Mesenchymal stem cell of the bone marrow (primary cell): ENCODE results near the gene KCTD14.

- CAGE, long polyA plus RNA: no peak
These were observed 3.4 kb downstream of the PAK1 start for GRCh38 chr11:77470299-77471056.

- CAGE, long polyA plus RNA: no peak
These were observed 2.4 kb downstream of the PAK1 start for GRCh38 chr11:77471317-77472148.

- CAGE, long polyA plus RNA: no peak
These were observed 18.6 kb upstream of the AQP11 start for GRCh38 chr11:77570836-77571772.

DNA sequence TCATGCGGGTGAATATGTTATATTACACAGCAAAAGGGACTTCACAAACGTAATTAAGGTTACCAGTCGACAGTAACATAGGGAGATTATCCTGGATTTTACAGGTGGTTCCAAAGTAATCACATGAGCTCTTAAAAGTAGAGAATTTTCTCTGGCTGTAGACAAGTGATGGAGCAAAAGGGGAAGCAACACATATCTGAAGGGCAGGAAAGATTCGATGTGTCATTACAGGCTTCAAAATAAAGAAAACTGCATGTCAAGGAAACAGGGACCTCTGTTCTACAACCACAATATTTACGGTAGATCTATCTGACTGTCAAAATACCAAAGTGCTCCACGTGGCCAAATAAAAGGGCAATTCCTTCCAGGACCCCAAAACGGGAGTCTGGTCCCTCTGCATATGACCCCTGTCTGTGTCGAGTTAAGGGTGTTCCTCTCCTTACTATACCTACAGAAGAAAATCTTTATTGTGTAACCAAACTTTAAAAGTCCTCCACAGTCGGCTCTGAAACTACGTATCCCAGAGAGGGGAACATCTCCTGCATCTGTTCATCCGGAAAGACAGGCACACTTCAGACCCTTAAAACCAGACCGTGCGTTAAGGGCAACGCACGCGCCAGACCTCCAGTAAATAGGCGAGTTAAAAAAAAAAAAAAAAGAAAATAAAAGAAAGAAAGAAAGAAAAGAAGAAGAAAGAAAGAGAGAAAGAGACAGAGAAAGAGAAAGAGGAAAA, 826 bp downstream of the CLNS1A start:
- CAGE, long polyA plus RNA: no peak

DNA sequence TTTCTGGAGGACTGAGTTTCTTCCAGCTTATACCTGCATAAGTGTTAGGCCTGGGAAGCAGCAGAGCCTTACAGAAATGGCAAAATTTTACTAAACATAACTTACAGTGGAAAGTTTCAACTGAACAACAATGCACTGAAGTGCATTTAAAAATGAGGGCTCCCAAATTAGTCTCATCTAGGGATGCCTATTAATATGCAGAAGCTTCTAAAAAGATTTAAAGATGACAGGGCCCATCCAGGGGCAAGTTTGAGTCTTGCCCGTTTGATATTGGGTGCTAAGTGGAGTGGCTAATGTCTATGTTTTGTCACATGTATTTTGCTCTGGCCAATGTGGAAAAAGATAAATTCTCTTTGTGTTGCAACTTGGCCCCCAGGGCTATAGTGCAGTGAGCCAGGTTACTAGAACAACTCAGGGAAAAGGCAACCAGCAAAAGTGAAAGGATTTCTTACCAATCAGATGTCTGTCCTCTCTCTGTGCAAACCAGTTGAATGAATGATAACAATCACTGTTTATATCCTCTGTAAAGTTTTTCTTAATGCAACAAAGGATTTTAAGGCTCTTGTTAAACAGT, 4.5 kb upstream of the CLNS1A start:
- CAGE, long polyA plus RNA: no peak

DNA sequence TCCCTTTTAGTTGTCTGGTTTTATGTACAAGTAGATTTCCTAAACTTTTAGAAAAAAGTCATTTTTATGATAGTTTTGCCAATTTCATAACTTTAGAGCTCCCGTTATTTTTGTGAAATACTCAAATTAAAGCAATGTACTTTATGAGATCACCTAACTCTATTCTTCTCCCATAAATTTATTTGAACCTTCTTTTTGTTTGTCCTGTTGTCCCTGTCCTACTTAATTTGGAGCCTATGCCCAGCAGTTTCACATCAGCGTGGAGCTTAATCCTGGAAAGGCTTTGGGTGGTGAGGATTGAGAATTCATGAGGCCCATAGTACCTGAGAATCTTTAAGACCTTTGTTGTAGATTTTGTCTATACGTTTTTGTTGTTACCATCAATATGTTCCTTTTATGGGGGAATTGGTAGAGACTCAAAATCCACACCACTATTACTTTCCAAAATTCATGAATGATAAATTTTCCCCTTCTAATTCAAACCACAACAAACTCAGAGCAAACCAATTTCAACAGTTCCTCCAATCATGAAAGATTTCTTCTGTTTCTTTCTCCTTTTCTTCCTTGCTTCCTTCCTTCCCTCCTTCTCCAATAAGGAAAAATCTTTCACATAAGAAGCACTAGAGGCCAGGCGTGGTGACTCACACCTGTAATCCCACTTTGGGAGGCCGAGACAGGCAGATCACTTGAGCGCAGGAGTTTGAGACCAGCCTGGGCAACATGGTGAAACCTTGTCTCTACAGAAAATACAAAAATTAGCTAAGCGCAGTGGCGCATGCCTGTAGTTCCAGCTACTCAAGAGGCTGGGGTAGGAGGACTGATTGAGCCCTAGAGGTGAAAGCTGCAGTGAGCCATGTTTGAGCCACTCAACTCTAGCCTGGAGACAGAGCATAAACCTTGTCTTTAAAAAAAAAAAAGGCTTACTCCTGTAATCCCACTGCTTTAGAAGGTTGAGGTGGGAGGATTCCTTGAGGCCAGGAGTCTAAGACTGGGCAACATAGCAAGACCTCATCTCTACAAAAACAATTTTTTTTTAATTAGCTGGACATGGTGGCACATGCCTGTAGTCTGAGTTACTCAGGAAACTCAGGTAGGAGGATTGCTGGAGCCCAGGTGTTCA, 76.7 kb upstream of the CLNS1A start:
- CAGE, long polyA plus RNA: no peak

GRCh38 chr11:77734799-77735461, 85.6 kb downstream of the RSF1 start:
- CAGE, long polyA plus RNA: no peak

DNA sequence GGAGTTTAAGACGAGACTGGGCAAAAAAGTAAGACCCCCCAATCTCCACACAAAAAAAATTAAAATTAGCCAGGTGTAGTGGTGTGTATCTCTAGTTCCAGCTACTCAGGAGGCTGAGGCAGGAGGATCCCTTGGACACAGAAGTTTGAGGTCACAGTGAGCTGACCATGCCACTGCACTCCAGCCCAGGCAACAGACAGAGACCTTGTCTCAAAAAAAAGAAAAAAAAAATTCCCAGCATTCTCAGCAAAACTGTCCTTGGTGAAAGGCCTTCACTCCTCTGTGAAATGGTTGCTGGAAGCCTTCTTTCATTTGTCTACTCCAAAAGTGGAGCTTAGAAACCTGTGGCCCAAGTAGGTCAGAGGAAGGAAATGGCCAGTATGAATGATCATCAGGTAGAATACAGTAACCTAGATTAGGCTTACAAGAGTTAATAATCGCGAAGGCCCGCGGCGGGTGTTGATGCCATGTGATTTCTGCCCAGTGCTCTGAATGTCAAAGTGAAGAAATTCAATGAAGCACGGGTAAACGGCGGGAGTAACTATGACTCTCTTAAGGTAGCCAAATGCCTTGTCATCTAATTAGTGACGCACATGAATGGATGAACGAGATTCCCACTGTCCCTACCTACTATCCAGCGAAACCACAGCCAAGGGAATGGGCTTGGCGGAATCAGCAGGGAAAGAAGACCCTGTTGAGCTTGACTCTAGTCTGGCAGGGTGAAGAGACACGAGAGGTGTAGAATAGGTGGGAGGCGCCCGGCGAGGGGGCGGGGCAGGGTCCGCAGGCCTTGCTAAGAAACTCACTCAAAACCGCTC, 65.3 kb downstream of the AAMDC start:
- CAGE, long polyA plus RNA: no peak

- CAGE, long polyA plus RNA: no peak
These were observed at the start of gene KCTD14 for GRCh38 chr11:78022986-78023677. TSS of gene KCTD14 (minus strand) at chr11:78023276.

DNA sequence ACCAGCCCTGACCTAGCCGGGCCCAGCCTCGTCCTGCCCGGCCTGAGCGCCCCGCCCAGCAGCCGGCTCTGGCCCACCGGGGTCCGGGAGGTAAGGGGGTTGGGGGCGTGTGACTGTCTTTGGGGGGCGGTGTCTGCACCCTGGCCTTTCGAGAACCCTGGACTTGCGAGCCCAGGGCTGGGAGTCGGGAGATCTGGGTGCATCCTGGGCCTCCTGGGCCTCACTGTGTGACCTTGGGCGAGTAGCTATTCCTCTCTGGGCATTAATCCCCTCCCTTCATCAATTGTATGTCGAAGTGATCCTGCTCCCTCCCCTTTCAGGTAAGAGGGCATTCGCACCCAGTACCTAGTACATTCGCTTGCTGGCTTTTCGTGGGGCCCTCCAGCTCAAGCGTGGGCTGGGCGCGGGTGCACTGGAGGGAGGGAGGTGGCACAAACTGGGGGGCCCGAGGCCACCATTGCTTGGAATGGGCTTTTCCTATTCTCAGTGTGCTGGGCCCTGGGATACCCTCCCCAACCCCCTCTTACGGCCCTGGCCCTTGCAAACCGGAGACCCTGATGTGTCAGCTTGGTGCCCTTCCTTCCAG, 442 bp downstream of the USP35 start:
- CAGE, long polyA plus RNA: no peak

DNA sequence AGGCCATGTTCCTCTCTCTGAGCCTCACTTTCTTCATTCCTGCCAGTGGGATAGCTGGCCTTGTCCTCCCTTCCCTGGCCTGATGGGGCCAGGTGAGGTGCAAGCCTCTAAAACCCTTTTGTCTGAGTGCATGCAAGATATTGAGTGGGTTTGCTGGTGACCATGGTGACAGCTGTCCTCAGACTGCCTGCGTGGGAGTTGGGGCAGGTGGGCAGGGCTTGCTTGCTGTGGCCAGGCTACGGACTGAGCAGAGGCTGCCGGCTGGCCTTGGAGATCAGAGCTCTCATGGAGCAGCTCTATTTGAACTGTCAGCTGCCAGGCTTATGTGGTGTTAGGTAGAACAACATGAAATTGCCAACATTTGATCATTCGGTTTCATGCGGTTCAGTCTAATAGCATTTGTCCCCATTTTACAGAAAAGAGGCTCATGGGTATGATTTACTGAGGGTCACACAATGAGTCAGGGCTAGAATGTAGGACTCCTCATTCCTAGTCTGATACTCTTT, 3.7 kb downstream of the USP35 start:
- CAGE, long polyA plus RNA: no peak

- CAGE, long polyA plus RNA: no peak
These were observed 31.1 kb downstream of the USP35 start for GRCh38 chr11:78219620-78220472.

DNA sequence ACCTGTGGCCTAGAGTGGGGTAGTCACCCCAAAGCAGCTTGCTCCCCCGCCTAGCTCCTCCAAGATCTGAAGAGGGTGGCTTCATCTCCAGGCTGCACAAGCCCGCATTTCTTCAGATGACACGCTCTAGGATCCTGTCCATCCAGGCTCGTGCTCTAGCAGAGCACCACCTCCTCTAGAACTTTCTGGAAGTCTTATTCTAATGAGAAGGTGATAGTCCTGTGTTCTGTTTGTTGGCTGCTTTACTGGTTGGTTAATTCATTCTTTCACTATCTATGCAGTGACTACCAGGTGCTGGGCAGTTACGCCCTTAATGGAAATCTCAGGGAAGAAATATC, 32.2 kb downstream of the USP35 start:
- CAGE, long polyA plus RNA: no peak

DNA sequence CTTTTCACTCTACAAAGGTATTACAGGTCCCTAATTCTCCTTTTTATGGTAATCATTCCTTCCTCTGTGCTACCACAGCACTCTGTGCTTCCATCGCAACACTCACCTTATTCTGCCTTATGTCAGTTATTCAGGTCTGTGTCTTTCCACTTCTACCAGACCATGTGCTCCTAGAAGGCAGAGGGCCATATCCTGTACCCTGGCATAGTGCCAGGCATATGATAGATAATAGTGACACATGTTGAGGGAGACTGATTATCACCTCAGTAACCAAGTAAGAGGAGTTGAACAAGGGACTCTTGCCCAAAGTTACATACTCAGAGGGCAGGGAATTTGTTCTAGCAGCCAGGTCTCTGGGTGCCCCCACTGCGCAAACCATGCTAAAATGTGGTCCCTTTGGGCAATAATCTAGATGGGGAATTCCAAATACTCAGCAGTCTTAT, 41.7 kb downstream of the USP35 start:
- CAGE, long polyA plus RNA: no peak

- CAGE, long polyA plus RNA: no peak
These were observed 100.8 kb downstream of the USP35 start for GRCh38 chr11:78289536-78289995.

- CAGE, long polyA plus RNA: no peak
These were observed 92.2 kb downstream of the GAB2 start for GRCh38 chr11:78325052-78326164.

GRCh38 chr11:78334544-78335714, 82.7 kb downstream of the GAB2 start:
- CAGE, long polyA plus RNA: no peak

DNA sequence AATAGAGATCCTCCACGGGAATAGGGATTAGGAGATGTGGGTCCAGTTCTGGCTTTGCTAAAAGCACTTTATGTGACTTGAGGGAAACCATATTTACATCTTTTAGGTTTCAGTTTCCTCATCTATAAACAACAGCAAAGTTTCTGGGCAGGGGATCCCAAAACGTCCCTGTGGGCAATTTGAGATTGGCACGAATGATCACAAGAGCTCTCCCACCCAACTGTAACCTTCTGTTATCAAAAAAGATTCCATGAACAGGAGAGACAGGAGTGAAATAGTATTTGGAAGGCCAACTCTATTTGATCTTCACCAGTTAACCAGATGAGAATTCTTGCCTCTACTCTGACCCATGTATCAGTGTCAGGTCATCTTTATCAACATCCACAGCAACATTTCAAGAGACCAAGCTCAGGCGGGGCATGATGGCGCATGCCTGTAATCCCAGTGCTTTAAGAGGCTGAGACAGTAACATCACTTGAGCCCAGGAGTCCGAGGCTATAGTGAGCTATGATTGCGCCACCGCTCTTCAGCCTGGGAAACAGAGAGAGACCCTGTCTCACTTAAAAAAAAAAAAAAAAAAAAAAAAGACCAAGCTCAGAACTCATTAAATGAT, 62.4 kb downstream of the GAB2 start:
- CAGE, long polyA plus RNA: no peak

DNA sequence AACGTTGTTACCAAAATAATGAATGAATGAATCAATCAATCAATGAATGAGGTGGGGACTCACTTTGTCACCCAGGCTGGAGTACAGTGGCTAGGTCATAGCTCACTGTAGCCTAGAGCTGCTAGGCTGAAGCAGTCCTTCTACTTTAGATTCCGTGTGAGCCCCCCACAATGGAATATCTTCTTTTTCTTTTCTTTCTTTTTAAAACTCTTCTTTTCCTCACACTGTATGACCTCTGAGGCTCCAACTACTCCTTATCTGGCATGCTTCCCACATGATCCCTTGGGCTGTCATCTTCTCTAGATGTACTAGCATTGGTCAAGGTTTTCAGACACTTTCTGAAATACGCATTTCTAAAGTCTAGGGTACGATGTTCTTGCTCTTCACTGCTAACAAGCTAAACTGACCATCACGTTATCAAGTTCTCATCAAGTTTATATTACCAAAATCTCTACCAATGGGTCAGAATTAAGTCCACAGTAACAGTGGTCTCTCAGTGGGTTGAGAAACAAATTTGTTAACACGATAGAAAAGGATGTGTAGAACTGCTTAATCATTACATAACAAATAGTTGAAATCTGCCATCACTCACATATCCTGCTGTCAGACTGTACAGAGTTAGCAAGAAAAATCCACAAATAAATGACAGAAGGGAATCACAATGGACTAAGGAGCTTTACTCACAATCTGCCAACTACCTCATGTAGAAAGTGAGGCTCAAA, 30.4 kb downstream of the GAB2 start:
- CAGE, long polyA plus RNA: no peak

- CAGE, long polyA plus RNA: no peak
These were observed 7.2 kb upstream of the GAB2 start for GRCh38 chr11:78424656-78425372.